PC-3 (cell line): ENCODE measurements around the gene PPARGC1A.

DNA sequence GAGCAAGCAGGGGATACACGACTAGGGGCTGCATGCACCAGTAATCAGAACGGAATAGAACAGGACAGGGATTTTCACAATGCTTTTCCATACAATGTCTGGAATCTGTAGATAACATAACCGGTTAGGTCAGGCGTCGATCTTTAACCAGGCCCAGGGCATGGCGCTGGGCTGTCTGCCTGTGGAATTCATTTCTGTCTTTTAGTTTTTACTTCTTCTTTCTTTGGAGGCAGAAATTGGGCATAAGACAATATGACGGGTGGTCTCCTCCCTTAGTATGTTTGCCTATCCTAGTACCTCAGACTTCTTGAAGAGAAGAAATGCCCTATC is 666.8 kb upstream of the LCORL start:
- RAMPAGE, long total RNA = no peak

DNA sequence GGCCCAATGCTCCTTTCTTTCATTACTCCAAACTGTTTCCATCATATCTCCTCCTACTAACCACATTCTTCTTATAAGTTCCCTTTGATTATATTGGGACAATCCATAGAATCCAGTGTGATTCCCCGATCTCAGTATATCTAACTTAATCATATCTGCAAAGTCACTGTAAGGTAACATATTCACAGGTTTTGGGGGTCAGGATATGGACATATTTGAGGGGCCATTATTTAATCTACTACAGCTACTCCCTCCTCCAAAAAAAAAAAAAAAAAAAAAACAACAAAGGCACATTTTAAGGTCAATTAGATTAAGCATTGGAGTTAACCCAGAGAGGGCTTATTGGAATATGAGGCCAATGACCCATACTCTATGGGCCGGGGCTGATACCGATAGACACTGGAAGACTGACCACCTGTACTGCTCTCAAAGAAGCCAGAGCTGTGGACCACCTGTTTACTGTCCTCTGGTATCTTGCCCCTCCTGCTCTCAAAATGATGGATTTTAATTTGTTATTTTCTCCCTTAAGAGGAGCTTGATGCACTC is 1103.7 kb upstream of the SLIT2 start:
- RAMPAGE, long total RNA = no peak

DNA sequence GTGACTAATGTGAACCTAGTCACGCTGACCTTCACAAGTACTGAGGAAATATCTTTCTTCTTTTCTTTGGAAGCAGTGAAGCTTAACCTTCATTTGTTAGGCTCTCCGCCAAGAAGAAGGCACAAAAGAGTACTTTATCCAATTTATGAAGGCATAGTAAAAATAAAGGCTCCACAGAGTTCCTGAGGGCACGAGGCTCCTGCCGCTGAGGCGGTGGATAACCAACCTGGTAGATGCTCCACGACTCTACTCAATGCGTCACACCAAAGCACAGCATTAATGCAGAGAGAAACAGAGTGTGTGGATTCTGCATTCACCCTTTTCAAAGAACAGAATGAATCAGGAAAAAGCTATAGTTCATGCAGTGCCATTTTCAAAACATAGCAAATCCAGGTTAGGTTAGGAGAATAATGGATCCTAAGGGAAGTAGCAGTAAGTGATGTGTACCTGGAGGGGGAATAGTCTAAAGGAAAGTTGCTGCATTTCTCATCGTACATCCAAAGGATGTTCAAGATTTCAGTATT is 475.5 kb upstream of the SLIT2 start:
- RAMPAGE, long total RNA = no peak

DNA sequence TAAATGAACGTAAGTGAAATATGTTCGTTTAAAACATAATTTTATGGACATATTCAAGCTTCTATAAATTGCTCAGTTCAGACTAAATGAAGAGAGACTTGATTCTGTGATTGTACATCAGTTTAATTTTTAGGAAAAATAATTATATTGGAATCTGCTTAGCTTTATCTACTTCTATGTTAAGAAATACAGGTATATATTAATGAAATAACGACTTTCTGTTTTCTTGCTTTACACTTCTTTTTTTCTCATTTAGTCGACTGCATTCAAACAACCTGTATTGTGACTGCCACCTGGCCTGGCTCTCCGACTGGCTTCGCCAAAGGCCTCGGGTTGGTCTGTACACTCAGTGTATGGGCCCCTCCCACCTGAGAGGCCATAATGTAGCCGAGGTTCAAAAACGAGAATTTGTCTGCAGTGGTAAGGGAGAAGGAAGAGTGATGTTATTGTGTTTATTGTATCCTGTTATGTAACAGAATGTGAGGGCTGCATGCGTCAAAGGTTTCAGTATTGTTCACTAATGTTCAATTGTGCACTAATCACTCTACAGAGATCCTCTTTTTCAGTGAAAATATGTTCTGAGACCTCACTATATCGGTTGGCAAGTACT is 211.6 kb upstream of the PACRGL start:
- RAMPAGE, long total RNA = no peak

DNA sequence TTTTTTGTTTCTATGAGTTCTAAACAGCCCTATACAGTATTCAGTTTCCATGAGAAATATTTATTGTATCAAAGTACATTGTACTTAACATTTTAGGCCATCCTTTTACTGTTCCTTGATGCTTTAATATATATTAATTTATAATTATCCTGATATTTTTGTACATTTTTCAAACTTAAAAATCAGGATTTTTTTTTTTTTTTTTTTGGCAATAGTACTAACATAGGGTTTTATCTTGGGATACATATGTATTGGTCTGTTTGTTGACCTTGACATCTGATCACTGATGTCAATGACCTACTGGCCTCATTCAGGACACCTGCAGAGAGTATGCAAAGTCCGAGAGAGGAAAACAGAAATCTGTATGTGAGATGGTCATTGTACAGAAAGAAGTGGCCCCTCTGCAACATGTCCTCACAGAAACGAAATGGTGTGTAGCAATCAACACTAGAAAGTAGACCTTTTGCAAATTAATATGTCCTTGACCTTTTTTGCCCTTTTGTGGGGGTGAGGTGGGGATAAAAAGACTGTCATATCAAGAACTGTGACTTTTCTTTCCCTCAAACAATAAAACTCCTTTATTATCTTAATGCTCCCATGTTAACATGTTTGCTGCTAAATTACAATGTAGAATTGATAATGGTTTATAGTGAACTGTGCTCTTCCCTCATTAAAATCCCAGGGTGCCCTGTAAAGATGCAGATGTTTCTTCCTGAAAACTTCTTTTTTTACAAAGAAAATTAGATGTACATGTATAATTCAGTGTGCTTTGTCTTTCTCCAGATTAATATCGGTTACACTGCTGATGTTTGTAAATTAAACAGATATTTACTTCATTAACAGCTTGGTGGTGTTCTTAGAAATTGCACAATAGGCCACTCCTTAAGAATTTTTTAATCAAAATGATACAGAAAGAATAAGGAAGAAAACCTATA is 80.3 kb upstream of the PACRGL start:
- RAMPAGE, long total RNA = no peak

GRCh38 chr4:22395263-22396006 is 120.4 kb downstream of the ADGRA3 start:
- RAMPAGE, long total RNA = no peak

- RAMPAGE, long total RNA = no peak
Measured at GRCh38 chr4:22398640-22399440, 117.0 kb downstream of the ADGRA3 start.

- RAMPAGE, long total RNA = no peak
Measured at GRCh38 chr4:22440710-22441633, 74.9 kb downstream of the ADGRA3 start.

GRCh38 chr4:22500935-22501324 is 14.9 kb downstream of the ADGRA3 start:
- RAMPAGE, long total RNA = no peak

DNA sequence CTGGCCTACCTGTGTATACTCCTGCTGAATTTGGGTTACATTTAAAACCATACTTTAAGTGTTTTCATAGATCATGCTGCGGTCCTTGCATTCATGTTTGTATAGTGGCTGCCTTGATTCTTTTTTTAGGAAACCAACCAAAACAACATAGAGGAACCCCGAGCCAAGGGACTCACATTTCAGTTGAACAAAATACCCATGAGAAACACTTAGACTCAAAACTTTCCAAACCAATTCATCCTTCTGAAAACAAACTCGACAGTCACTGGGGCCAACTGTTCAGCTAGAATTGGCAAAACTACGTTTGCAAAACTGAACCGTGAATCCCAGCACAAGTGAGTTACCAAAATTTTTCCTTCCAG is 1.4 kb downstream of the ADGRA3 start:
- RAMPAGE, long total RNA = no peak

- RAMPAGE, long total RNA = no peak
Measured at GRCh38 chr4:22625110-22625656, 109.3 kb upstream of the ADGRA3 start.

DNA sequence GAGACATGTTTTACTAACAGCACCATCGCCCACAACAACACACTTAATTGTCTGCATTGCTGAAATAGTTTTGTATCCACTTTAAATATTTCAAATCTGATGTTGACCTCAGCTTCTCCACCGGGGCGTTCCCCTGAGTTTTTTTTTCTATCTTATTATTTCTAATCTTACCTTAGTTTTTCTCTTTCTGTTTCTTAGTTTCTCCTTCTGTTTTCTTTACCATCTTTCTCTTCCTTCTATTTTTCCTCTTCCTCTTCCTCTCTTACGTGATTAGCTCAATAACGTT is 212.0 kb upstream of the ADGRA3 start:
- RAMPAGE, long total RNA = start-site peak on the minus strand centred at position 126 of the sequence, 17 bp wide, 99 and 112 reads in 2 replicates

DNA sequence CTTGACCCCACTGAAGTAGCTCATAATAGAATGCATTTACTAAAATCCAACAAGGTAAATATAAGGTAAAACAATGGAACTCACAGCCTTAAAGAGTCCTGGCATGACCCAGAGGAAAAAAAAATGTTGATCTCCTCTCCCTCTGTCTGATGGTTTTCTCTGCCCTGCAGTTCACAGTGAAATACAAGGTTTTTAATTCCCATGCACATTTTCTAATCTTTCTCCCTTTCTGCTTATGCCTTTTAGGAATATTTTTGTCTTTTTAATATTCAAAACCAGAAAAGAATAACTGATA is 284.4 kb upstream of the ADGRA3 start:
- RAMPAGE, long total RNA = no peak

DNA sequence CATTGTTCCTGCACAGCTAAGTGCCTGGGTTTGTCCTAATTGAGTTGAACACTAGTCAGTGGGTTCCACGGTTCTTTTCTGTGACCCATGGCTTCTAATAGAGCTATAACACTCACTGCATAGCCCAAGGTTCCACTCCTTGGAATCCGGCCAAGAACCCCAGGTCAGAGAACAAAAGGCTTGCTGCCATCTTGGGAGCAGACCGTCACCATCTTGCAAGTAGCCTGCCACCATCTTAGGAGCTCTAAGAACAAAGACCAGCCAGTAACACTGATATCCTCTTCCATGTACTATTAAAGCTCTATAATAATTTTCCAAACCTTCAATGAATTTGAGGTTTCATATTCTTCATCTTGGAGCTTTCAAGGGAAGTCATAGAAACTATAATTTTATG is 642.6 kb upstream of the ADGRA3 start:
- RAMPAGE, long total RNA = no peak

DNA sequence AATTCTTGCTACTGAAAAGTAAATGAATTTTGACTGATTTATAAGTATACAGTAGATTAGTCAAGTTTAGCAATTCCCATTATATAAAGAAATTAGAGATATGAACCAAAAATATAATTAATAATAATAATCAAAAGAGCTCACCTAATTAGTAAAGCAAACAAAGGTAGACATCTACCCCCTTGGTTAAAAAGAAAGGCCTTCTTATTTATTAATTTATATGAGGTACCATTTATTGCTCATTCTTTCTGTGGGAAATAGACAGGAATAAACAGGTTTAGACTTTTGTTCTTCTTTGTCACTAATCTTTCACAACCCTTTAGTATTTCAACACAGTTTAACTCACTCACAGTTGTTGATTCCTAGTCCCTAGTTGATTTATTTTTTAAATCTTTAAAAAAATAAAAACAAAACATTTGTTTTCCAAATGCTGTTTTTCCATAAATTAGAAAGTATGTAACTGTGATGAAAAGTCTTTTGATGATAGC is 5.6 kb downstream of the PPARGC1A start:
- RAMPAGE, long total RNA = no peak

- RAMPAGE, long total RNA = no peak
Measured at GRCh38 chr4:23888584-23889511, 999 bp downstream of the PPARGC1A start.

GRCh38 chr4:23889512-23890359 is at the start of gene PPARGC1A:
Gene PPARGC1A (minus strand): TSS chr4:23890047.
- RAMPAGE, long total RNA = no peak

- RAMPAGE, long total RNA = no peak
Measured at GRCh38 chr4:24261950-24262406, 322.4 kb downstream of the DHX15 start.

GRCh38 chr4:24584829-24585106 is 414 bp upstream of the DHX15 start:
- RAMPAGE, long total RNA = no peak

DNA sequence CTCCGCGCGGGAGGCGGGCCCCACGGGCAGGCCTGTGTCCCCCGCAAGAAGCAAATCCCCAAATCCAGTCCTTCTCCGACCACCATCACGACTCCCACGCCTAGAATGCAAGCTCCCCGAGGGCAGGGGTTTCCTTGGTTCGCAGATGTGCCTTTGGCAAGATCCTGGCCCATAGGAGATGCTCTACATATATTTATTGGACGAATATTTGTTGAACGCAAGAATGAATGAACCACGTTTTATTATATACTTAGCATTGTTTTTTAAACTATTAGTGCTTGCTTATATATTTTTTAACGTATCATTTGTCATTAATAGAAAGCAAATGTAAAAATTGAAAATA is 360 bp upstream of the CCDC149 start:
- RAMPAGE, long total RNA = no peak